H7 (cell line): Measurements from ENCODE around the gene SLC22A14.

DNA sequence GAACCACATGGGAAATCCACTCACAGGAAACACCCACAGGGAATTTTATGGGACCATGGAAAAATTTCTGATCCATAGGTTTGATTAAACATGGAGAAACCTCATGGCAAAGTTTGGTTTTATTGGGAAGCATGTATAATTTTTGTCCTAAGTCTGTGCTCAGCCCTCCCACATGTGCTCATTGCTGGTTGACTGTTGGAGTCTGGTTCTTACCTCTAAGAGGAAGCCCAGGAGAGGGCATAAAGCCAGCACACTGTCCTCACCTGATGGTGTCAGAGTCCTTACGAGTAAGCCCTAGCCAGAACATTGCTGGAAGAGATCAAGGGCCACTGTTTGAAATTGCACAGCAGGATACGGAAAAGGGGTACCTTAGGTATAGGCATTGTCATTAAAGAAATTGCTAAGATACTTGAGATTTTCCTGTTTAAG, 21.3 kb downstream of the MLH1 start:
- RAMPAGE, long total RNA, result no peak

DNA sequence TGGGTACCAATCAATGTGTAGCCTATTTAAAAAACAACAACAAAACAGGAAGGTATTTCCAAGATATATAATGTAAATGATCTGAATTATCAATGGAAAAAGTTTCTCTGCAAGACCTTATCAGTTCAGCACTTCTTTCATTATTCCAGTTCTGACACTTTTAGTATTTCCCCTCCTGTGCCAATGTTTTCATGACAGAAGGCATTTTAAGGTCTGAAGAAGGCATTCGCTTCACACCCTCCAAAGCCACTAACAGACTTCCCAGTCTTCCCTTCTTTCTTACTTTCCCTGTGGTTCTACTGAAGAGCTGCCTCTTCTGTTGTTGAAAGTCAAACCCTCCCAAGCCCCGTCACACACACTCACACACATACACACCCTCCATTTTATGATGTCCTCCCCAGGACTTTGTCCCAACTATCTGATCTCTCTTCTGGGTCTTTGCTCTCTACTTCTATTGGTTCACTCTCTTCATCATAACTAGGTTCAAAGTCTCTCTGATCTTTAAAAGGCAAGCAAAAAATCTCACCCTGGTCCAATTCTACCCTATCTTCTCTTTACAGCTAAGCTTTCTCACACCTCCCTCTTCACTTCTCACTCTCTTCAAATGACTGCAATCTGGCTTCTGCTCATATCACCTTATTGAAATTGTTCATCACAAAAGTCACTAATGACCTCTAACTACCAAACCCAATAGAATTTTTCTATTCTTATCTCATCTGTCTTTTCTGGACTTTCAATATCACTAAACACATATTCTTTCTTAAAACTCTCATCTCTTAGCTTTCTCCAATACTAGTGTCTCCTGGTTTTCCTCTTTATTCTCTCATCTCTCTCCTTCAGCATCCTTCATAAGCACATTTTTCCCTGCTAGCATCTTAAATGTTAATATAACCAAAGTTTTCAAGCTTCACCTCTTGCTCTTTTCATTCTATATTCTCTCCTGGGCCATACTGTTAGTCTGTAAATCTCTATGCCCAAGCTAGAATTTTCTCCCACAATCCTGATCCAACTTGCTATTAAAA, 34.8 kb downstream of the LRRFIP2 start:
- RAMPAGE, long total RNA, result no peak

DNA sequence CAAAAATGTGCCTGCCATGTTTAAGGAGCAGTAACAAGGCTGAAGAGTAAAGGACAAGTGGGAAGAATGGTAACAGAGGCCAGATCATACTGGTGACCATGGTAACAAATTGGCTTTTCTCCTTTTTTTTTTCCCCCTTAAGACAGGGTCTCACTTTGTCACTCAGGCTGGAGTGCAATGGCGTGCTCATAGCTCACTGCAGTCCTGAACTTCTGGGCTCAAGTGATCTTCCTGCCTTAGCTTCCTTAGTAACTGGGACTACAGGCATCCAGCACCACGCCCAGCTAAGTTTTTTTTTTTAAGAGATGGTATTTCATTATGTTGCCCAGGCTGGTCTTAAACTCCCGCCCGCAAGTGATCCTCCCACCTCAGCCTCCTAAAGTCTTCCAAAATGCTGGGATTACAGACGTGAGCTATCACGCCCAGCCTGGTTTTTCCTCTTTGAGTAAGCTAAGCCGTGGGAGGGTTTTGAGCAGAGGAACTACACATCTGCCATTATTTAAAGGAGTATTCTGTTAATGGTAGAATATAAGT, 7.3 kb upstream of the LRRFIP2 start:
- RAMPAGE, long total RNA, result no peak

- RAMPAGE, long total RNA, result no peak
Observed at GRCh38 chr3:37233528-37233950, 9.5 kb upstream of the GOLGA4 start.

DNA sequence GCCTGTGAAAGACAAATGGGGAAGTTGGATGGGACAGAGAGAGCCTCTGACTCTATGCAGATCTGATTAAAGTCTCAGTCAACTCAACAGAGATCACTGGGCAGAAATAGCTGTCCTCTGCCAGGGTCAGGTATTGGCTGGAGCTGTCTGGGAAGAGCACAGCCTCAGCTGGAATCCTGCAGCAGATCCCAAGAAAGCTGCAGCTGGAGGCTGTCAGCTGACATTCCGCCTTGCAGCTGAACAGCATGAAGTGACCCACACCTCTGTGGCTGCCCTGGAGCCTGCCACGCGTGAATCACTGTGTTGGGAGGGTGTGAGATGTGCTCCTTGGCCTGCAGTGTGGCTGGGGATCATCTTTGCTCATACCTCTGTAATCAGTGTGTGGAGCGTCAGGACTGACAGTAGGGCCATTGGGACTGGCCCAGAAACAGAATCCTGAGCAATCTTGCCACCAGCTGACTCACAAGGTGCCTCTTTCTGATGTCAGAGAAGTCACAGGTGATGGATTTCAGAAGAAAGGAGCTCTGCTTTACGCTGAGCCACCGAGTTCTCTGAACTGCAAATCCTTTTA, 6.5 kb downstream of the ITGA9 start:
- RAMPAGE, long total RNA, result no peak

GRCh38 chr3:37595202-37595783, 143.4 kb downstream of the ITGA9 start:
- RAMPAGE, long total RNA, result no peak

GRCh38 chr3:37770895-37771279, 90.8 kb upstream of the CTDSPL start:
- RAMPAGE, long total RNA, result no peak

DNA sequence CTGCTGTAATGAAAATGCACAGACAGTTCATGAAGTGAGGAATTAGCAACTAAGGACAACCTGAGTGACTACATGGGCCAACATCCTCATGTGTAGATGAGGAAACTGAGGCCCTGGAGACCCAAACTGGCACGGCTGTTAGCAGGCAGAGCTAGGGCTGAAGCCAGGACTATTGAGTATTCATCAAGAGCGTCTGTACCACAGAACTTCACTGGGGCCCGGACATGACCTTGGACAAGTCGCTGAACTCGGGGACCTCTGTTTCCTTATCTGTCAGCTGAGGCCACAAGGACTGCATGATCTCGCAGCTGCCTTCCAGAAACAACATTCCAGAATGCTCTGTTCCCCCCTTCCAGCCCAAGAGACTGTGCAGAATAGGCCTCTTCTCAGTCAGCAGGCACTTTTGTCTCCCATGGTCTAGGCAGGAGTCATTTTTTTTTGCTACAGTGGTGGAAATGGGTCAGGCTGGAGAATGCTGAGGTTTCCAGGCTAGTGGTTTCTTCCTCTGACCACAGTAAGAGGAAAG, 90.2 kb upstream of the CTDSPL start:
- RAMPAGE, long total RNA, result no peak

- RAMPAGE, long total RNA, result no peak
Observed at GRCh38 chr3:37931559-37932178, 58.9 kb upstream of the VILL start.

GRCh38 chr3:37980582-37981366, 9.8 kb upstream of the VILL start:
- RAMPAGE, long total RNA, result no peak

- RAMPAGE, long total RNA, result no peak
Observed at GRCh38 chr3:37983274-37983901, 7.2 kb upstream of the VILL start.

DNA sequence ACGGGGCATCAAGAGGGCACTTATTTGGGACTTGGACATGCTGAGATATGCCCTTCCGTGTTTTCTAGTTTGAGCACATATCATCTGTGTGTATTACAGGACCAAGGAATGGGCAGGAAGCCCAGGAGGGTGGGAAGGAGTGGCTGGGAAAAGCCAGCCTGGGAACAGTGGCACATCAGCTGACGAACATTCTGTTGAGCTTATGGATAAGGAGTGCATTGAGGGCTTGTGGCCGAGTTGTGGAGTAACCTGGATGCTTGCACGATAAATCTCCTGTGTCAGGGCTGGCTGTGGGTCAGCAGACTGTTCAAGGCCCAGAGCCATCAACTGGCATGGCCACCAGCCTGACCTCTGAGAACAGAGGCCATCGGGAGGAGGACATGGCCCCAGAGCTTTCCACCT, 5.0 kb upstream of the VILL start:
- RAMPAGE, long total RNA, result no peak

DNA sequence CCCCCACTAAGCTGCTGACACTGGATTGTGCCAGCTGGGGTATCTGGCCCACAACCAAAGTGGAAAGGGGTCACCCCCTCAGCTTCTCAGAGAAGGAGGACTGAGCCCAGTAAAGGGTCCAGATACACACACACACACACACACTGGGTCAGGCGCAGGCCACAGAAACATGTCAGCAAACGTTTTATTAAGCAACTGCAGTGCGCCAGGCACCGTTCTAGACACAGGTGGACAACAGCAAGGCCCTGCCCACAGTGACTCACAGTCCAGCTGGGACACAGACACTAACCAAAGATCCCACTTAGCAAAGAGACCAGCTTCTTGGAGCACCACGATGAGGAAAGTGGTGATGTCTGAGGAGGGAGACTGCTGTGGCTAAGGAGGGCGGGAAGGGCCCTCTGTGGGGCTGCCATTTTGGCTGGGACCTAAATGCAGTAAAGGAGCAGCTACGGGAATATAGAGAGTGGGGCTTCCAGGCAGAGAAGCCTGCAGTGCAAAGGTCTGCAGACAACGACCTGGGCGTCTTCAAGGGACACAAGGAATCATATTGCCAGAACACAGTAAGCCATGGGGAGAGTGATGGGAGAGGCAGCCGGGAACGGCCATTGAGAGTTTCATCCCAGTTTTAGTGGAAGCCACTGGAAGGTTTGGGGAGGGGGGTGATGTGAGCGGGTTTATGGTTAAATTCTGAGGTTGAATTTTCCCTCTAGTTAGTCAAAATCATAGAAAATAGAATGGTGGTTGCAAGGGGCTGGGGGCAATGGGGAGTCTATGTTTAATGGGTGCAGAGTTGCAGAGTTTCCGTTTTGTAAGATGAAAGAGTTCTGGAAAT, 2.7 kb upstream of the VILL start:
- RAMPAGE, long total RNA, result no peak

- RAMPAGE, long total RNA, result no peak
Observed at GRCh38 chr3:37991867-37992595, 1.4 kb downstream of the VILL start.

DNA sequence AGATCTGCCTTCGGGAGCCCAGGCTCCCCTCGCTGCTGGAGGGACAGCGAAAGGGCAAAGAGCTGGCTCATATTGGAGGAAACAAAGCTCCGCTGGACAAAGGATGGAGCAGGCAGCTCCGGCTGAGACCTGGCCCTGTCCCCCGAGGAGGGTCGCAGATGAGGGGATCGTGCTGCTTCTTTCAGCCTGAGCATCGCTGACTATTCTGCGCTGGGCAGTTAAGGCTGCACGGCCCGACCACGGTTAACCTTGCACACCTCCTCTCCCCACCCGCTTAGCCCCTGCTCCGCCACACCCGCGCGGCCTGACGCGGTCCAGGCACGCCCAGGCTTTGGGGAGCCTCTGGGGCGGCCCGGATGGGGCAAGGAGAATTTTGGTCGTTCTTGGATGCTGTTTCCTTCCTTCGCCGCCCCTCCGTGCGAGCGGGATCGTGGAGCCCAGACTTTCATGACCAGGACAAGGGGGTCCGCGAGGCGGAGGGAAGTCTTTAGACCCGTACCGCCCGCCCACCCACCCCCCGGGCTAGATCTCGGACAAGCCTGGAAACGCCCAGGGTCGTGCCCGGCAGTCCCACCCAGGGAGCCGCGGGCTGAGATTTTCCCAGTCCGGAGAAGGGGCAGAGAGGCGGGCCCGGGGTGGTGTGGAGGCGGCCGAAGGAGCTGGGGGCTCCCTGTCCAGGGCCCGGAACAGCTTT, 534 bp downstream of the PLCD1 start:
- RAMPAGE, long total RNA, result no peak

DNA sequence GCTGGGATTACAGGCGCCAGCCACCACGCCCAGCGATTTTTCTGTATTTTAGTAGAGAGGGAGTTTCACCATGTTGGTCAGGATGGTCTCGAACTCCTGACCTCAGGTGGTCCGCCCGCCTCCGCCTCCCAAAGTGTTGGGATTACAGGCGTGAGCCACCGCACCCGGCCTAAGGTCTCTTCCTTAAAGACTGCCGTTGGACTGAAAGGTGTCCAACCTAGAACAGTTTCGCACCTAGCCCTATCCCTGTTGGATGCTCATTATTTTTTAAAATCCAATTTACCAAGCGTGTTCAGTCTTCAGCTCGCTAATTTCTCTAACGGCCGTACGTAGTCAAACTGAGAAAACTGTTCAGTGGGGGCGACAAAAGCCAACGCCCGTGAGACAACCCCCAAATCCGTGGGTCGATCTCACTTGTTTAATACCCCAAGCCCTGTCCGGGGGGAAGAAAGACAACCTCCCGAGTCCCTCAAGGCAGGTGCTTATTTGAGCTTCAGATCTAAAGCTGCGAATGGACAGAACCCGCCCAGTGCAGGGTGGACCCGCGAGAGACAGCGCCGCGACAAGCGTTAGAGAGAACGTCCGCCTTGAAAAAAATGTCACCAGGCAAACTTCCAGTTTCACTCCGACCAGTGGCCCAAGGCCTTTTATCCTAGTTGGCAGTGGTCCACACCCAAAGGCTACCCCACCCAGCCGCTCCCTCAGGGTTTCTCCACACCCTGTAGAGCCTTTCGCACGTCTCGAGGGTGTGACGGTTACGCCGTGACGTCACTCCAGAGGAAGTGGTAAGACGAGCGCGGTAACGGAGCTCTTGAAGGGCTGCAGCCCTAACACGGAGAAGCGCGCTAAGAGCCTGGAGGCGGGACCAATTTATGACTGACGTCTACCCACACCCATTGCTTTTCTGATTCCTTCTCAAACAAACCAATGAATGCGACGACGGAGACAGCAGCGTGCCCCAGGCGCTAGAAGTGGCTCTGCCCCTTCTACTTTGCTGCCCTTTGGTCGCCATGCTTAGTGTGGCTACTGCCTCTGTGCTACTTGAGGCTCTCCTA, 734 bp upstream of the OXSR1 start:
- RAMPAGE, long total RNA, result no peak

DNA sequence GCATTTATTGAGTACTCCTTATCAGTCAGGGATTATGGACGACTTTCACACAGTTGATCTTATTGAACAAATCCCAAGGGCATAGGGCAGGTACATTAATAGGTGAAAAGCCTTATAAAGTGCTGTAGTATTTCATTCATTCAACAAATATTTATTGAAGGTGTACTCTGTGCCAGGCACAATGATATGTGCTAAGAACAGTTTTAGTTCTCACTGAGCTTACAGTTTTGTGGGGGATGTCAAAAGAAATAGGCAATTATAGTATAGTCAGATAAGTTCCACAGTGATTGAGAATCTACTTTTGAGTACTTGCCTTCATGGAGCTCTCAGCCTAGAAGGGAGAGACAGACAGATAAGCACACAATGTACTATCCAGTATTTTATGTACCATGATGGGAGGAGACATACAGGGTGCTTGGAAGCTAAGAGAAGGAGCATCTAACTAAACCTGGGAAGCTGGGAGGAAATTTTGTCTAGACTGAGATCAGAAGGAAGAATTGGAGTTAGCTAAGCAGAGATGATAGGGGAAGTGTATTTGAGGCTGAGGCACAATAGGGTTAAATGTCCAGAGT, 24.3 kb downstream of the OXSR1 start:
- RAMPAGE, long total RNA, result no peak

DNA sequence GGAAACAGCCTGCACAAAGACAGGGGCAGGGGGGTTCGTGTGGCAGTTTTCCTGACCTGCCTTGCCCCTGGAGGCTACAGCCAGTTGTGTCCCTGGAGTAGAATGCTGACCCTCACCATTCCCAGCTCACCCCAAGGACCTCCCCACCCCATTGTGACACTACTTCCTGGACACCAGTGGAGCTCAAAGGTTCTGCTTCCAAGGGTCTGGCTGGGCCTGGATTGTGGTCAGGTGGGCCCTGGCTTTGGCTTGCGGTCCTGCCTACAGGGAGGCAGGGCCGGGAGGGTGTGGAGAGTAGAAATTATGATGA, at the start of gene SLC22A14:
SLC22A14 (plus strand) TSS at position 186 of the 310 bp plus-strand sequence.
- RAMPAGE, long total RNA, result no peak

DNA sequence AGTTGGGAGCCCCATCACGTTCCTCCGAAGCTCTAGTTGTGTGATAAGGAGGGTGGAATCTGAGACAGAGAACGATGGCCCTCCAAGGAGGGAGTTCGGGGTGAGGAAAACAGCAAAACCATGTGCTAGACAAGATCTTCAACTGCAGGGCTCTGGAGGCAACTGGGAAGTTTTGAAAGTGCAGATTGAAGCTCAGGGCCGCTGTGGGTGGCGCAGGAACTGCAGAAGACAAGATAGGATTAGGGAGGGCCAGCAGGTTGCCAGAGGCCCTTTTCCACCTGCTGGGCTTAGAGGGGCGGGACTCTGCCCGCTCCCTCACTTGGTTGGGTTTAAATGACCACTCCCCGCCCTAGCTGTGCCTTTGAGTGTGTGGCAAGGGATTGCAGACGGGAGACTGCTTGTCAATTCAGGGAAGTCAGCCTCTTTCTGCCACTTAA, 665 bp upstream of the ACVR2B start:
- RAMPAGE, long total RNA, result no peak

DNA sequence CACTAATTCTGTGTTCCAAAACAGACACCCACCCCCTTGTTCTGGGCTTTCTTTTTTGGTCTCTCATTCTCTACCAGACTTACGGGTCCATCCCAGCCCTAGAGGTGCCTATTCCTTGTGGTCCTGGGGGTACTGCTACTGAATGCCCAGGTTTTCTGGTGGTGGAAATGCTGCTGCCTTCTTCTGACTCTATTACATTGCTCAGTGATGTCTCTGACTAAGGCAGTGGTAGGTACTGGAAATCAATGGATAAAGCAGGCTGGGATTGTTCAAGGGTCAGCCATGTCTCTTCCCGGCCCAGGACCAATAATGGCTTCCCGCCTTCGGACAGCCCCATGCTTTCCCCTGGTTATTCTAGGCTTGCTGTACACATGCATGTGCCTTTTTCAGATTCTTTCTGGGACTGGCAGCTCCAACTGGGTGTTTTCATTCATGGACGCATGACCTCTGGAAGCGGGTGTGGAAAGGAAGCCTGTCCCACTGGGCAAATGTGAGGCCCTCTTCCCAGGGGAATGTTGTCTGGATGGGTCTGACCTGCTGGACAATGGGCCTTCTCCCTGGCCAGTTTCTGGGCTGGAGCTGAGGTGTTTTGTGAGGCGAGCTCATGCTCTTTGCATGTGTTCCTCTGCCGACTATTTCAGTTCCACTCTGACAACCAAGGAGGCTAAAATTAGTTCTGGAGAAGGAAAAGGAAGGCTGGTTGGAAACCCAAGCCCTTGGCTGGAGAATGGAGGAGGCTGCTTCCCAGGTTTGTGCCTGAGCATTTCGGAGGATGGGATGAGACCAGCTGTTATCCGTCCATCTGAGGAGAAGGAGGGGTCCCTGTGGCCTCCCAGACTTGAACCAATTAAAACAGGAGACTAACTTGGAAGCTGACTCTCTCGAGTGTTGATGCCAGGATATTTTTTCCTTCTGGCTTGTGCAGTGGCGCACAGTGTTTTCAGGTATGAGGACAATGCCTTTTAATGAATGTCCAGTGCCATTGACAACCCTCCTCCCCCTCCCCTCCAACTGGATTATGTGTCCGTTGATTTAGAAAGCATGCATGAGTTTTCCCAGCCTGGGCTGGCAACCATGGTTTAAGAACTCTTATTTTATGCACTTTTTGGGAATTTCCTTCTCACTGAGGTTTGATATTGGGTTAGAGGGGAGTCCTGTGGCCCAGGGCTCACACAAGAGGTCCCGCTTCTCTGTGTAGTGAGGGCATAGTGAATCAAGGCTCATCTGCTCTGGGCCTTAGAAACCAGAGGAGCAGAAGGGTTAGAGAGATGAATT, 7.0 kb downstream of the ACVR2B start:
- RAMPAGE, long total RNA, result no peak